Progenitor cell of endocrine pancreas (in vitro differentiated cells): ENCODE data around the gene TTBK1.

DNA sequence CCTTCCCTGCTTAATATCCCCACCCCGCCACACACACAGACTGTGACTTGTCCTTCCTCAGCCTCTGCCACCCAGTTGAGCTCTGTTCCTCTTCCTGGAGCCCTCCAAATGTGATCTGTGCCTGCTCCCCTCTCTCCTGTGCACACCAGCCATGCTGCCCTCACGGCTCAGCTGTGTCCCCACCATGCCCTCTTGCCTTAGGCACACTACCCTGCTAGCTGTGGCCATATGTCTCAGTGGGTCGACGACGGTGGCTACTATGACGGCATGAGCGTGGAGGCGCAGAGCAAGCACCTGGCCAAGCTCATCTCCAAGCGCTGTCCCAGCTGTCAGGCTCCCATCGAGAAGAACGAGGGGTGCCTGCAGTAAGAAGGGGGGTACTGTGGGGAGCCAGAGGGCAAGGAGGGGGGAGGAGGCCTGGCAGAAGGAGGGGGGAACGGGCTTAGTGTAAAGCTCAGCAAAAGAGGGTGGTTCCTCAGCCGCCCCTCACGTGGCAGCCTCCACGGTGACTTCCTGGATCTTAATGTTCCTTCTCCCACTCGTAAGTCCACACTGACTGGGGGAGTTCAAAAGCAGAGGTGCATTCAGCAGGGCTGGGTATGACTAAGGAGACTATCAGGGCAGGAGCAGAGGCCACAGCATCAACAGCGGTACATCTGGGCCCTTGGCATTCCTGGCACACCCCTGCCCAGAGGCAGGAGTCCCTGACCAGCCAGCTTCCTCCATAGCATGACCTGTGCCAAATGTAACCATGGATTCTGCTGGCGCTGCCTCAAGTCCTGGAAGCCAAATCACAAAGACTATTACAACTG, 8.1 kb downstream of the DNPH1 start:
- PRO-cap, result no peak

DNA sequence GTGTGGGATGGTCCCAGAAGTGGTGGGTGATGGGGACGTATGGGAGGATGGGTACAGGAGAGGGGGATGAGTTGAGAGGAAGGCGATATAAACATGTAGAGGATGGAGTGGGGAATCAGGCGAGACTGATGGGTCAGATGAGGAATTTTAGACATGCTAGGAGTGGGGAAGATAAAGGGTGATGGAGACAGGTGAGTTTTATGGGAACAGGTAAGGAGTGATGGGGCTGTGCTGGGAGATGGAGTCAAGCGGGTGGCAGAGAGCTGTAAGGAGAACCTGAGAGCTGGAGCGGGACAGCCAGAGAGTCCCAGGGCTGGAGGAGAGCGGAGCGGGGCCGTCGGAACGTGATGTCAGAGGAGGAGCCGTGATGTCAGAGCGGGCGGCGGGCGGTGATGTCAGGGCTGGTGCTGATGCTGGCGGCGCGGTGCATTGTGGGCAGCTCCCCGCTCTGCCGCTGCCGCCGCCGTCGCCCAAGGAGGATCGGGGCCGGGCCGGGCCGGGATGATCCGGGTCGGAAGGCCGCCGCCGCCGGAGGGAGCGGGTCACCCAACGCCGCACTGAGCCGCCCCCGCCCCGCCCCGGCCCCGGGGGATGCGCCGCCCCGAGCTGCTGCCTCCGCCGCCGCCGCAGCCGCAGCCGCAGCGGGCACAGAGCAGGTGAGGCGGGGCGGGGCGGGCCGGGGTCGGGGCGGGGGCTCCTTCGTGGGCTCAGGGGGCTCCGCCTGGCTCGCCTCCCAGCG, at the start of gene TTBK1:
TTBK1 (plus strand) TSS at position 429 of the 739 bp plus-strand sequence.
- PRO-cap, result no peak

GRCh38 chr6:43250857-43251473, 7.7 kb downstream of the TTBK1 start:
- PRO-cap, result no peak

DNA sequence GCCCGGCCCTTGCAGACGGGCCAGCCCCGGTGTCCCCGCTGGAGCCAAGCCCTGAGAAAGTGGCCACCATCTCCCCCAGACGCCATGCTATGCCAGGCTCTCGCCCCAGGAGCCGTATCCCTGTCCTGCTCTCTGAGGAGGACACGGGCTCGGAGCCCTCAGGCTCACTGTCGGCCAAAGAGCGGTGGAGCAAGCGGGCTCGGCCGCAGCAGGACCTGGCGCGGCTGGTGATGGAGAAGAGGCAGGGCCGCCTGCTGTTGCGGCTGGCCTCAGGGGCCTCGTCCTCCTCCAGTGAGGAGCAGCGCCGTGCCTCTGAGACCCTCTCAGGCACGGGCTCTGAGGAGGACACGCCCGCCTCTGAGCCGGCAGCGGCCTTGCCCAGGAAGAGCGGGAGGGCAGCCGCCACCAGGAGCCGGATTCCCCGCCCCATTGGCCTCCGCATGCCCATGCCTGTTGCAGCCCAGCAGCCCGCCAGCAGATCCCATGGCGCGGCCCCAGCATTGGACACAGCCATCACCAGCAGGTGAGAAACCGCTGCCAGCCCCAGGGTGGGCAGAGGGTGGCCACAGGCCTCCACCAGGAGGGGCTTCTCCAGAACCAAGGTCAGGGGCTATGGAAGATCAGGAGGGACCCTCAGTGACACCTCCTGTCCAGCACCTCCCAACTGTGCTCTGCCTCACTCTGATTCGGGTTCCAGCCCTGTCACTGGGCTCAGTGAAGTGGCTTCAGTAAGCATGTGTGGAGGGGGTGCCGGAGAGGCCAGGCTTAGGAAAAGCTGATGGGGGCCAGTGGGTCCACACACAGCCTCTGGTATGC, 14.1 kb upstream of the SLC22A7 start:
- PRO-cap, result no peak

- PRO-cap, result no peak
These were observed 12.9 kb upstream of the SLC22A7 start for GRCh38 chr6:43284813-43285985.

GRCh38 chr6:43301427-43302066, 3.5 kb downstream of the SLC22A7 start:
- PRO-cap, result no peak

DNA sequence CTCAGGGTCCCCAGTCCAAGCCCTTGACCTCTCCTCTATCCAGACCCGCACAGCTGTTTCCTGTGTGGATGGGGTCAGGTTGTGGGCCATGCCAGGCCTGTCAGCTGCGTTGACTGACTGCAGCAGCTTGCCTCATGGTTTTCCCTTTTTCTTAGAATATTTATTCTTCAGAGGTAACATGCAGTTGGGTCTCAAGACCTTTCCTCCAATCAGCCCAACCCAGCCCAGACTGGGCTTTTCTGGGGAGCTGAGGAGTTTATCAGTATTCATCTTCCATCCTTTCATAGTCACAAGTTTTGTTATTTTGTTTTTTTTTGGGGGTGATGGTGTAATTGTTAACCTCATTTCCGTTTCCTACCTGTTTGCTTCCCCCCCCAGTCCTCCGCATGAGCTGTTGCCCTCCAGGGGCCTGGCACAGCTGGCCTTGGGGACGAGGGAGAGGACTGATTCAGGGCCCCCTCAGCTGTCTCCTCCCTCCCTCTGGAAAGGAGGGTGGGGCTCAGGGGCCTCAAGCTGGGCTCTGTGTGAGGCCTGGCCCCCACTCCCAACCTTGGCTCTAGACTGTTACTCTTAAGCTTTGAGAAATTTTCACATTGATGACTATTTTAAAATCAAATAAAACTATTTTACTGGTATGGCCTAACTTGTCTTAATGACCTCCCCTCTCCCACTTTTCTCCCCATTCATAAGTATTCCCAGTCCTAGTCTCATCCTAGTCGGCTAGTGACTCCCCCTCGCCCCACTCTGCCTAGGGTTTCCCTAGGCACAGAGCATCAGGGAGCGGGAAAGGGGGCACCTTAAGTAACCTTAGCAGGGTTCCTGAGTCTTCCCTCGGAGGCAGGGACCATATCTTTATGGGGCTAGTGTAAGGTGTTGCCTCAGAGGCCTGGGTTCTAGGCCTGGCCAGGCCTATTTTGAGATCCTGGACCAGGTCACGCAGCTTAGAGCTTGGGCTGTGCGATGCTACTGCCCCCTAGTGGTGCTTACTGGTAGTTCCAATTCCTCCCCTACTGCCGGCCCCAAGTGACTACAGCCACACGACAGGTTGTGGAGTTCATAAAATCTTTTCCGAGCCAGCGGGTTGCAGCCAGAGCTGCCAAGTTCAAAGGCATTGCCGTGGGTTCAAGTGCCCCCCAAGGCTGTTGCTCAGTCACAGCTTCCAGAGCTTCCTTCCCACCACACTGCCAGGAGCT, 3.8 kb downstream of the LRRC73 start:
- PRO-cap, result no peak

DNA sequence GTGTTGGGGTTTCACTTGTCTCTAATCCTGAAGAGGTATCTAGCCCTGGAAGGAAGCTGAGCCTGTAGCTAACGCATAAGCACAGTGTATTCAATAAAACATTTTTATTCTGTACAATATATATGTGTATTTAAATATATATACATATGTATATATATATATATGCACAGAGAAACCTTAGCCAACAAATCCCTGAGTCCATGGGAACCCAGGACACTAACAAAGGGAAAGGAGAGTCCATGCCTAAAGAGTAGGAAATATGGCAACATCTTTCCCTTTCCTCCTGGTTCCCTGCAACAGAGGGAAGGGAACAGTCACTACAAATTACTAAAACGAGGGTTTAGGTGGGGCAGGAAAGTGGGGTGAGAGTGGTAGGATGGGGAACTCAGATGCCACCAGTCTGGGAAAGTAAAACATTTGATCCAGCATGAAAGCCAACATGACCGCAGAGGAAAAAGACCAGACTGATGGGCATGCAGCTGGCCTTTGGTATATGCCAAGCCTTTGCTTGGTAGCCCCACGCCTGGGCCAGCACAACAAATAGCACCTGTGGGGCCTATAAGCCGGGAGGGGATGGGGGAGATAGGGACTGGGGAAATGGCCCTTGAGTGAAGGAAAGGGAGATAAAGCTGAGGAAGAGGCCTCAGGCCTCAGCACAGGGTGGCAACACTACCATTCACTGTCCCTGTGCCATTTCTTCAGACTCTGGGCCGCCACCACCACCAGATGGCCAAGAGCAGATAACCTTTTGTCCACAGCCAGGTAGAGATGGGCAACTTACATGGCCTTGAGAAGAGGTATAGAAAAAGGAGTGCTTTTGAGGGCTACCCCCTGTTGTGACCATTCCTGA, 8.4 kb downstream of the GTPBP2 start:
- PRO-cap, result no peak

DNA sequence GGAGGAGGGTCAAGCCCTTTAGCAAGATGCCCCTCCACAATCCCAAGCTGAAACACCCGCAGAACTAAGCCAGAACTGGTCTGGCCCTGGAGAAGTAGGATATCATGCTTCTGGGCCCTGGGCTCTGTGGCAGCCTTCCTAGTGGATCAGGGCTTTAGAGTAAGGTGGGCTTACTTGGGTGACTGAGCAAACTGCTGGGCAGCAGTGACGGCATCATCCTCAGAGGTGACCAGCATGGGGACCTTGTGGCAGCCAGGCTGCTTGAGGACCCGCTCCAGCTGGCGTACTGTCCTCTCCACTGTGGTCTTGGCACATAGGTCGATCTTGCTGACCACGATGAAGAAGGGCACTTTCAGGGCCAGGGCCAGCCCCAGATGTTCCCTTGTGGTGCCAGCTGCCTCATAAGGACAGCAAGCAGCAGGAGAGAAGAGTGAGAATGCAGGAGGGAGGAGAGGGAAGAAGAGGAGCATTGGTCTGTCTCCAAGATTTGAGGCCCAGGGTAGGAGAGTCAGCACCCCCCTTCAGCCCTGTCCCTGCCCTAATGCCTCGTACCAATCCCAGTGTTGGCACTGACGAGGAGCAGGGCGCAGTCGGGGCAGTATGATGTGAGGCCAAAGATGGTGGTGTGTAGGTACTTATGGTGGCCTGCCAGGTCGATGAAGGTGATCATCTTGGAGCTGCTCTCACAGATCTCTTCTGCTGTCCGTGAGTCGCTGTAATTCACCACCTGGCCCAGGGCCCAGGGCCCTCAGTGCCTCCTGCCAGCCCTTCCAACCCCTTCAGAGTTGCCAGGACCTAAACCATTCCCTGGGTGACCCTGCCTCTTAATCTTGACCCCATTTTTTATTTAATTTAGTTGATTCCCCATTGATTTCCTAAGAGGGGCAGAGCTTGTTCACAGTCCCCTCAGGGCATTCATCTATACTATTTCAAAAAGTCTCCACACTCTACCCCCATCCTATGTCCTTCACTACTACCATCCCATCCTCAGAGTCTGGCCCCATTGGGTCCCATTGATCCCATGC, 4.4 kb downstream of the GTPBP2 start:
- PRO-cap, result no peak

DNA sequence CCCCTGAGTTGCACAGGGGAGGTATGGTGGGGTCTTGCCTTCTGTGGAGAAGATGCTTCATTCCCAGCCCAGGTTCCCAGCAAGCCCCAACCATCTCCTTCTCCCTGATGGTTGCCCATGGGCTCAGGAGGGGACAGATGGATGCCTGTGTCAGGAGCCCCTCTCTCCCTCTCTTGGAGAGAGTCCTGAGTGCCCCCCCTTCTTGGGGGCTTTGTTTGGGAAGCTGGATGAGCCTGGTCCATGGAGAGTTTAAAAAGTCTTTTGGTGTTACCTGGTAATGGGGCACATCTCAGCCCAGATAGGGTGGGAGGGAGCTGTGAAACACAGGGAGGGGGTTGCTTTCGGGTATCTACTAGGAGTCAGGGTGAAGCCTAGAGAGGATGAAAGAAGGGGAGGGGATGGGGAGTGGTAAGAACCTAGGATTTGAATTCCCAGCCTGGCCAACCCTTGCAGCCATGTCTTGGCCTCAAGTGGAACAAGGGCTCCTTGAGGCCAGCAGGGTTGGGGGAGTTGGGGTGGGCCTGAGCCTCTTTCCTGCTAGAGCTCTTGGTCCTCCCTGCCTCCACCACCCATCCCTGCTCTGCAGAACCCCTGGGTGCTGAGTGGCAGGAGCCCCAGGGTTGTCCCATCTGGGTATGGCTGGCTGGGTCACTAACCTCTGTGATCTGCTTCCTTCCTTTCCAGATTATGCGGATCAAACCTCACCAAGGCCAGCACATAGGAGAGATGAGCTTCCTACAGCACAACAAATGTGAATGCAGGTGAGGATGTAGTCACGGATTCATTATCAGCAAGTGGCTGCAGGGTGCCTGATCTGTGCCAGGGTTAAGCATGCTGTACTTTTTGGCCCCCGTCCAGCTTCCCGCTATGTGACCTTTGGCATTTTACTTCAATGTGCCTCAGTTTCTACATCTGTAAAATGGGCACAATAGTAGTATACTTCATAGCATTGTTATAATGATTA, 8.0 kb downstream of the VEGFA start:
- PRO-cap, result no peak

- PRO-cap, result no peak
These were observed 14.7 kb downstream of the VEGFA start for GRCh38 chr6:43784204-43785561.

DNA sequence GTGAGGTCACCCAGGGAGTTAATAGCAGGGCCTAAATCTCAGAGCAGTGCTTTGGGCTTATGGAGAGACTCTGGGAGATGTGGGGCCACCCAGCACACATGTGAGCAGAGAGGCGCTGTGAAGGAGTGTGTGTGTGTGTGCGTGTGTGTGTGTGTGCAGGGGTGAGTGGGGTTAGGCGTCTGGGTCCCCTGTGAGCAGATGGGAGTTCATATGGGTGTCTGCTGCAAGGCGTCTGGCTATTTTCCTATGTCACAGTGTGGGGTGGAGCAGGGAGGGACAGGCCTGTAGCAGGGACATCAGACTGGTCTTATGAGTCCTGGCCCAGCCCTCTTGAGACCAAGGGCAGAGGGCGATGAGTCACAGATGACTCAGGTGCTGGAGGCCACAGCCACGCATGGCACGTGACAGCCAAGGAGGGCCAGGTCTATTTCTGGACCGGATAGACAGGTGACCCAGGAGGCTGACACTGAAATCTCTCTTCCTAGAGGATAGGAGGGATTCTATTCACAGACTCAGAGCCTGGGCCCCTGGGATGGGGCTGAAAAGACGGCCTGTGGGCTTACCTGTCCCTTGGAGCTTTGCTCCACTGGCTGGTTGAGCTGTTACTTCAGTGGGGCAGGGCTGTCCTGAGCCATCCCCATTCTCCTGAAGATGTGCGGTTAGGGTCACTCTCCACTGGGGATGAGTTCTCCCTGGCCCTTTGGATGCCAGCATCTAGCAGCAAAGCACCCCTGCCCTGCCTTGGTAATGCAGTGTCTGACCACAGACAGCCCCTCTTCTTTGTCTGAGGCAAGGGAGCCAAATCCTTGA, 28.9 kb downstream of the VEGFA start:
- PRO-cap, result no peak

DNA sequence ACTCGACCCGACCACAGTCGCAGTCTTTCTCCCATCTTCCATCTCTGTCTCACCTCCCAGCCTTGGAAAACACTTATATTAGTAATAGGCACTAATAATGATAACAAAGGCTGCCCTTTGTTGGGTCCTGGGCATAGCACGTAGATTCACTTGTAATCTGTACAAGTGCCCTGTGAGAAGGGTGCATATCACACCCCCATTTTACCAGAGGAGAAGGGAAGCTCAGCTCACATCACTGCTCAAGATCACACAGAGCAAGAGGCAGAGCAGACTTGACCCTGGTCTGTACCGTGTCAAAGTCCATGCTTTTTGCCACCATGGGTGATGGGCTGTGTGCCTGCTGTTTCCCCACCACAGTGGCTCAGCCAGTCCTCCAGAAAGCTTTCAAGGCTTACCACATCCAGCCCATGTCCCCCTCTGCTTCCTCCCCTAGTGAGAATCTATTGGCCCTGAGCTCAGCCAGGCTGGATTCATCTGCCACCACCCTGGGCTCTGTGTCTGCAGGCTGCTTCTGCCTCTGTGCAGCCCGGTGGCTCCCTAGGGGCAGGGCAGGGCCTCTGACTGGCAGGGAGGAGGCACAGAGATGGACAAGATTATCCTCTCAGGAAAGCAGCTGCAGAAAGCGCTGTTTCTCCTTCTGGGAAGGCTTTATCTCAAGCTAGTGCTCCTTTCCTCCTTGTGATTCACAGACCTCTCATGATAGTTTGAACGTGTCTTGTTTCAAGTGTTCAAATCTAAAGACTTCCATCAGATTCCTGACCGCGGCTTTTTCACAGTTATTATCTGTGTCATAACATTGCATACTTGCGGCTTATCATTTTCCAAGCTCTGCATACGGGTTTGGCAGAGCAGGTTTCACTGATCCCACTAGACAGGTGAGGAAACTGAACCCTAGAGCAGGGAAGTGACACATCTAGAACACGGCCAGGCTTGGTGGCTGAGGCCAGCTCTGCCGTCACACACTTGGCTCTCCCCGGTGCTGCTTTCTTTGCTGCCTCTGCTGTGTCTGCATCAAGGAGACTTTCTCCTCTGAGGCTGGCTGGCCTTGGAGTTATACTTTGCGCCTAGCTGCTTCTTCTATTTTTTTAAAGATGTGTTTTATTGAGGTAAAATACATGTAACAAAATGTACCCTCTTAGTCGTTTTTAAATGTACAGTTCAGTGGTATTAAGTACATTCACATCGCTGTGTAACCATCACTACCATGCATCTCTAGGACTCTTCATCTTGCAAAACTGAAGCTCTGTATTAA, 37.5 kb downstream of the VEGFA start:
- PRO-cap, result no peak

- PRO-cap, result no peak
These were observed 141.5 kb downstream of the VEGFA start for GRCh38 chr6:43911401-43912095.

- PRO-cap, result no peak
These were observed 130.0 kb downstream of the MRPL14 start for GRCh38 chr6:43997103-43997811.

DNA sequence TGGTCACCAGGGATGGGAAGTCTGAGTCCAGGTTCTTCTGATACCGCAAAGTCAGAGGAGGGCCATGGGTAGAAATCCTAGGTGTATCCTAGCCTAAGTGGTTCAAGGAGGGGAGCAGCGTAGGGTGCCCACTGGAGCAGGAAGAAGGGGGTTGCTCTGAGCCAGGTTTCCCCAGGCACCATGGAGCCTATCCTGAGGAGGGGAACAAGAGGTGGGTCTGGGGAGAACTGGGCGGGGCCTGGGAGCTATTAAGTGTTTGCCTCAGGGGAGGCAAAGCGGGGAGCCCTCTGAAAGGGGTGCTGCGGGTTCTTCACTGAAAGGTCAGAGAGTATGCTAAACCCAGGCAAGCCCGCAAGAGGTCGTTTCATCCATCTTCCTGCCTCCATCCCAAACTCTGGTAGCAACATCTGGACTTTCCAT, 89.1 kb downstream of the MRPL14 start:
- PRO-cap, result no peak

DNA sequence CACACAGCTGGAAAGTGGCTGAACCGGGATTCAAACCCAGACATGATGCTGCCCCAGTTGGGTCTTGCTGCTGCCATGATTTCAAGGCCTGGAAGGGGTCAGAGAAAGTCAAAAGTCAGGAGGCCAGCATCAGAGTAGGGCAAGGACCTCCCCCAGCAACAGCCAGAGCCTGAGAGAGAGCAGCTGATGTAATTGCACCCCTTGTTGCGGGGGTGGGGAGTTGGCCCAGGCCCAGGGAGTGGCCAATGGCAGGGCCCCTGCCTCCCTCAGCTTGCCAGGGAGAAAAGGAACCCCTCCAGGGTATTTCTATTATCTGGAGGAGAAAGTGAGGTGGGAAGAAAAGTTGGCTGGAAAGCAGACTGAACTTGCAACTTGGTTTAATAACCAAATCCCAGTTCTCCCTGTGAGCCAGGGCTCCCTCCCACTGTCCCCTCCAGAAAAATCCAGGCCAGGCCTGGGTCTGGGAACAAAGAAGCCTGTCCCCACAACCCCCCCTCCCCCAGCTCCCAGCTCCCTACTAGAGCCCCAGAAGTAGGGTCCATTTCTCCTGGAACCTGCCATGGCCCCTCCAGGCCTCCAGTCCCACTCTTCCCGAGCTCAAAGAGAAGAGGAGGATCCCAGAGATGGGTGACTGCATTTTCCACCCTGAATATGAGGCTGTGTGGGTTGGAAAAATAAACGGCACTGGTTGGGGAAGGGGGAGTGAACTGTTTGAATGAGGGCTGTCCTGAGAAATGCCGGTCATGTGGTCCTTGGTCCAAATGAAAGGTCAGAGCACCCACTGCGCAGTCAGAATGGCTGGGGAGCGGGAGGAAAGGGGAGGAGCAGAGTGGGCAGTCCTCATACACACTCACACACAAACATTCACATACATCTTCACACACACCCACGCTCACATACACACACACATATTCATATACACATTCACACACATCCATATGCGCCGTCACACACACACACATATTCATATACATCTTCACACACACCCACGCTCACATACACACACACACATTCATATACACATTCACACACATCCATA, 83.3 kb downstream of the MRPL14 start:
- PRO-cap, result no peak

DNA sequence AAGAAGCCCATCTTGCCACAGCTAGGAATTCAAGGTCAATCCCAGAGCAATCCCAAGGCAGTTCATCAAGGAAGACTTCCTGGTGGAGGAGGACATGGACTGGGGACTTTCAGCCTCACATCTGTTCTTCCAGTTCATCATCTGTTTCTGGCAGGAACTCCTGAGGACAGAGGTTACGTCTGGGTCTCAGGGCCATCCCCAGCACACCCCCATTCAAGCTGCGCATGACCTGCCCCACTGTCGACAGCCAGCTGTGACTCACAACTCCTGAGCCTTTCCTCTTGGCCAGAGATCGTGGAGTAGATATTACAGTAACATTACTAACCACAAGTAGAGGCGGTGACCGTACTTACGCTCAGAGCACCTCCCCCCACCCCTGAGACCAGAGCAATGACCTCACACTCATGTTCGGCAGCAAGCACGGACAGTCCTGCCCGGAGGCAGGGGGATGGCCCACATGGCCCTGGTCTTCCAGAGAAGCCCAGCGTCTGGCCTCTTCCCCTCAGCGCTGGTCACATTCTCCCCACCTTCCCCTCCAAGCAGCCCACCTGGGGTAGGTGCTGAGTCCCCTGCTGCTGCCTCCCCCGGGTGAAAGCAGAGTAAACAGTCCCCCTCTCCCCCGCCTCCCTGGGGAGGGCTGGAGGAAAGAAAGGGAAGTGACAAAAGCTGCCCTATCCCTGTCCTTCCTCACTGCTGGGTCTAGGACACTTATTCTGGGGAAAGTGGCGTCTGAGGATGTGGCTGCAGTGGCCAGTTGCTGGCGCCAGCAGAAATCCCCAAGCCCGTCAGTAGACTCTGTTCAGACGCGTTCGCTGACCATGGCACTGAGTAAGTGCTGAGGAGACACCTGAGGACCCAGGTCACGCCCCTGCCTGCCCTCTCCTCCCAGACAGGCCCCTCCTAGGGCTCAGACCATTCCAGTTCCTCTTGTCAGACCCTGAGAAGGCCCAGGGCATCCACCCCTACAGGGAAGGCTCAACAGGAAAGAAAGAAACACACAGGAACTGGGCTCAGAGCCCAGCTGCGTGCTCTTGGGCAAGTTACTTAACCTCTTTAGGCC, 68.5 kb downstream of the MRPL14 start:
- PRO-cap, result no peak

DNA sequence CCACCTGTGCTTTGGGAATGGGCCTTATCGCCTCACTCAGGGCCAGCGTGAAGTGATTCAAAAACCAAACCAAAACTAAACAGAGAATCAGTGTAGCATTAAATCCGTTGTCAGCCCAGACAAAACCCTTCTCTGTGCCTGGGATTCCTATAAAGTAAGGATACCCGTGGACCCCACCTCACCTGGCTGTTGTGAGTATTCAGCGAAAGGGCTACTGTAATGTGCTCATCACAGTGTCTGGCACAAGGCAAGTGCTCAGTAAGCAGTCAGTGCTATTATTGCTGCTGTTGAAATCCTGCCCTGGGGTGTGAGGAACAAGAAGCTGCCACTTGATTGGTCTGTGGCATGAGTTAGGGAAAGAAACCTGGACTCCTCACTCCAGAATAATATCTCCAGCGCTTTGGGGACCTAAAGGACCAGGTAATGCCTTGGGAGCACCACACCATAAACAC, 66.7 kb downstream of the MRPL14 start:
- PRO-cap, result no peak

DNA sequence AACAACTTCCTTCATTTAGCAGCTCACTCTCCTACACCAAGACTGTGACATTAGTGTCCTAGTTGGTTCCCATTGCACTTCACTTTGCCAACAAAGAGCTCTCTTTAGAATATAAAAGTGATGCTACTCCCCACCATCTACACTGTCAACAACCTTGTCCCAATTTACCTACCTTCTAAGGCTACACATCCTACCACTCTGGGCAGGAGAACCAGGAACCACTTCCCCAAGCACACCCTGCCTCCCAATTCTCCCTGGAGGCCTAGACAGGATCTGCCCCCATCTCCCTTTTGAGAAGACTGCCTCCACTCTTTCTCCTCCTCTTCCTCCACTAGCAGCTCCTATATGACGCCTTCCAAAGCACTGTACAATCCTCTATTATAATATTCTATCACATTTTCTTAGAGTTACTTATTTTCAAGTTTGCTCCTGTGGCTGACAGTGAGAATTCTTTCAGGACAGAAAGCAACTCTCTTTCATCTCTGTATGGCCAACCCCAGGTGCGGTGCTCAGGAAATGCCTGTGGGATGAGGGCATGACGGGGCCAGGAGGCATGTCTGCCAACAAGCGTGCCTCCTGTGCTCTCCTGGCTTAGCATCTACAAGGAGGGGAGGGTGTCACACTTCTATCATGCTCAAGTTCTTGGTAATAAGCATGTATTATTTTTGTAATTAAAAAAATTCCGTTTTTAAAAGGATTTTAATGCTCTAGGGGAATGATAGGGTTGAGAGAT, 11.6 kb downstream of the MRPL14 start:
- PRO-cap, result no peak